Measurements from ENCODE around the genes CD36 and ELAPOR2.

- PRO-cap, result no peak
Measured at GRCh38 chr7:80244567-80244956, 109.9 kb downstream of the GNAI1 start.

- PRO-cap, result no peak
Measured at GRCh38 chr7:80611568-80612091, 26.8 kb upstream of the CD36 start.

GRCh38 chr7:80638031-80639029, at the start of gene CD36:
Gene CD36, plus strand, starts transcription at chr7:80638642.
- PRO-cap, result no peak

DNA sequence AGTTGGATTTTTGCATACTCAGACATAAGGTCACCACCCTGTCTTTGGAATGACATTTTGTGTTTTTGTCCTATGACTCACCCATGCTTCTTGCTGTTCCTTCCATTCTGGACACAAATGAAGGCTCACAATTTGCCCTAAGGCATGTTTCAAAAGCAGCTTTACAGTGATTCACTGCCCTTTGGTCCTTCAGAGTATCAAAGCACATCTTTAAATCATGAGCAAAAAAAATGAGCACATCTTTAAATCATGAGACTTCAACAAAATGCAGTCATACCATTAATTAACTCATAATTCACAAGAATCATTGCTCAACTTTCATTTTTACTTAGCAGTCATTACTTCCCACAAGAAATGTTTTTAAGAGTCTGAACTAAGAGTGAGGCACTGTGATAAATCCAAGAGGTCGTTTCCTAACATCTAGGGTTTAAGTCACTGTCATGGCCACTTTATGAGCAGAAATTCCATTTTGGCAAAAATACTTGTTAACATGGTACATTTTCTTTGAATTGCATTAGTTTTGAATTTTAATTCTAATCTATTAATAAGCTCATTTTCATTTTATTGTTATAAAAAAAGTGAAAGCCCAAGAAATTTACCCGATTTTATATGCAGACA, 35.2 kb downstream of the SEMA3C start:
- PRO-cap, result no peak

DNA sequence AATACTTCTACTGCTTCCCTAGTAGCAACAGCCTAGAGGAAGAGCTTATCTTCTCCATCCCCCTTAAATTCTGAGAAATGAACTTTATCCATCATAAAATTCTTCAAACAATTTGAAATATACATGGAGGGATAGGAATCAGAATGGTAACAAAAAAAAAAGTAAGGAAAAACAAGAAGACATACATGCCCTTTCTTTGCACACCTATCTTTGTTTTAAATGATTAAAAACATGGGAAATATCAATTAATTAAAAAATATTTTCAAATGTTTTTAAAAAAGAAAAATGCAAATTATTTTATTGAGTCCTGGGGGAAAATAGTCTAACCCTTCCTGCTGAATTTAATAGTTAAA, 27.5 kb downstream of the SEMA3C start:
- PRO-cap, result no peak

- PRO-cap, result no peak
Measured at GRCh38 chr7:80921147-80921651, 2.3 kb upstream of the SEMA3C start.

GRCh38 chr7:80942110-80942735, 23.4 kb upstream of the SEMA3C start:
- PRO-cap, result no peak

GRCh38 chr7:81810783-81811079, 40.9 kb upstream of the HGF start:
- PRO-cap, result no peak

DNA sequence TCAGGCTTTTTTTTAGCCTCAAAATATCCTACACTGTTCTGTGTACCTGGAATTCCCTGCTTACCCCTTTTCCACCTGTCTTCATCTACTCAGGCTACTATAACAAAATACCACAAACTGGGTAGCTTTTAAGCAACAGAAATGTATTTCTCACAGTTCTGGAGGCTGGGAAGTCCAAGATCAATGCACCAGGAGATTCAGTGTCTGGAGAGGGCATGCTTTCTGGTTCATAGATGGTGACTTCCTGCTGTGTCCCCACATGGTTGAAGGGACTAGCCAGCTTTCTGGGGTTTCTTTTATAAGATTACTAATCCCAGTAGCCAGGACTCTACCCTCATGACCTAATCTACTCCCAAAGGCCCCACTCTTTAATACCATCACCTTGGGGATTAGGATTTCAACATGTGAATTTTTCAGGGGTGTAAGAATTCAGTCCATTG, 229.8 kb downstream of the CACNA2D1 start:
- PRO-cap, result no peak

GRCh38 chr7:82410370-82411042, 33.1 kb downstream of the CACNA2D1 start:
- PRO-cap, result no peak

- PRO-cap, result no peak
Measured at GRCh38 chr7:82572286-82572522, 128.6 kb upstream of the CACNA2D1 start.

DNA sequence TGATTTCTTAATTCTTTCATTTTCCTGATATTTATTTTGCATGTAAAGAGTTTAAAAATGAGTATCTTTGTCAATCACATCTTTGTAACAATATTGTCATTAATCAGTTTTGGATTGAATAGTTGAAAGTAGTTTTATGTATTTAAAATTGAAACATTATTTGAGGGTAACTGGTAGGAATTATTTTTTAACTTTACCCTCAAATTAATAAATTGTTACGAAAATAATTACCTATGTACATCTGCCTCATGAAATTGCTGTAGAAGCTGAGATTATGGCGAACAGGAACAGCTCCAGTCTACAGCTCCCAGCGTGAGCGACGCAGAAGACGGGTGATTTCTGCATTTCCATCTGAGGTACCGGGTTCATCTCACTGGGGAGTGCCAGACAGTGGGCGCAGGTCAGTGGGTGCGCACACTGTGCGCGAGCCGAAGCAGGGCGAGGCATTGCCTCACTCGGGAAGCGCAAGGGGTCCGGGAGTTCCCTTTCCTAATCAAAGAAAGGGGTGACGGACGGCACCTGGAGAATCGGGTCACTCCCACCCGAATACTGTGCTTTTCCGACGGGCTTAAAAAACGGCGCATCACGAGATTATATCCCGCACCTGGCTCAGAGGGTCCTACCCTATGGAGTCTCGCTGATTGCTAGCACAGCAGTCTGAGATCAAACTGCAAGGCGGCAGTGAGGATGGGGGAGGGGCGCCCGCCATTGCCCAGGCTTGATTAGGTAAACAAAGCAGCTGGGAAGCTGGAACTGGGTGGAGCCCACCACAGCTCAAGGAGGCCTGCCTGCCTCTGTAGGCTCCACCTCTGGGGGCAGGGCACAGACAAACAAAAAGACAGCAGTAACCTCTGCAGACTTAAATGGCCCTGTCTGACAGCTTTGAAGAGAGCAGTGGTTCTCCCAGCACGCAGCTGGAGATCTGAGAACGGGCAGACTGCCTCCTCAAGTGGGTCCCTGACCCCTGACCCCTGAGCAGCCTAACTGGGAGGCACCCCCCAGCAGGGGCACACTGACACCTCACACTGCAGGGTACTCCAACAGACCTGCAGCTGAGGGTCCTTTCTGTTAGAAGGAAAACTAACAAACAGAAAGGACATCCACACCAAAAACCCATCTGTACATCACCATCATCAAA, 44.3 kb downstream of the SEMA3A start:
- PRO-cap, result unidirectional peak, plus-strand start at position 262 of the sequence; unidirectional peak, plus-strand start at position 436 of the sequence; bidirectional peak, plus-strand start at position 655 of the sequence, minus-strand start at position 646 of the sequence

- PRO-cap, result bidirectional peak, plus-strand start at chr7:87059904, minus-strand start at chr7:87059654
Measured at GRCh38 chr7:87059467-87060331, at the start of gene ELAPOR2. Gene ELAPOR2, minus strand, starts transcription at chr7:87059654.

GRCh38 chr7:87128858-87129525, 23.3 kb upstream of the DMTF1 start:
- PRO-cap, result no peak

DNA sequence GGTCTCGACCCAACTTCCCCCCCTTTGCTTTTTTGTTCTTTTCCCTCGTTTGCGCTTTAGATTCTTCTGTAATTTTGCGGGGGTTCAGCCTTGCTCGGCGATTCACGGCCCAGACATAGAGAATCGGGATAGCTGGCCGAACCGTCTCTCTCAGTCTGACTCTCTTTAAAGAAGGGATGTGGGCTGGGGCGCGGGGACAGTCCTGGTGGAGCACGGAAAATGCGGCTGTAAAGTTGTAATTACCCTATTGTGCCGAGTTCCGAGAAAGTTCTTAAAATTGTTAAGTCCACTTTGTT, 768 bp downstream of the DMTF1 start:
- PRO-cap, result no peak

GRCh38 chr7:87154394-87155379, 2.4 kb downstream of the DMTF1 start:
- PRO-cap, result no peak

DNA sequence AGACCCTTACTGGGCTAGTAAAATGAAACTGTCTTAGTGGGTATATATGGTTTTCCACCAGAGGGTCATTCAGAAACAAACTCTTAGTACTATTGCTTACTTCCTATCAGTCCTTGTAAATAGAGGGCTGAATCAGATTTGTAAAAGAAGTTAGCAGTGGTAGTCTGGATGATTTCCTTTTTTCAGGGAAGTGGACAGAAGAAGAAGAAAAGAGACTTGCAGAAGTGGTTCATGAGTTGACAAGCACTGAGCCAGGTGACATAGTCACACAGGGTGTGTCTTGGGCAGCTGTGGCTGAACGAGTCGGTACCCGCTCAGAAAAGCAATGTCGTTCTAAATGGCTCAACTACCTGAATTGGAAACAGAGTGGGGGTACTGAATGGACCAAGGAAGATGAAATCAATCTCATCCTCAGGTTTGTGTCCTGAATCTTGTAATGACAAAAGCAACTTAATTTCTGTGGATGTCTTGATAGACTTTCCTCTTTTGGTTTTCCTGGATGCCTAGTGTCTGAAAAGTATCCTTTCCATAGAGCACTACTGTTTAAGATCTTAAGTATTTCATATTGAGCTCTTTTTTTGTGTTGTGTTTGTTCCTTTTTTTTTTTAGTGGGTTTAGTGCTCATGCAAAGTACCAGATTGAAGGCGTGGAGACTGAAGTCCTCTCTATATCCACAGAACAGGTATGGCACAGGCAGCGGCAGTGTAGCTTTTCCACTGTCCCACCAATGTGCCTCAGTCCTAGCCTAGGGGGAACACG, 32.1 kb downstream of the DMTF1 start:
- PRO-cap, result no peak

DNA sequence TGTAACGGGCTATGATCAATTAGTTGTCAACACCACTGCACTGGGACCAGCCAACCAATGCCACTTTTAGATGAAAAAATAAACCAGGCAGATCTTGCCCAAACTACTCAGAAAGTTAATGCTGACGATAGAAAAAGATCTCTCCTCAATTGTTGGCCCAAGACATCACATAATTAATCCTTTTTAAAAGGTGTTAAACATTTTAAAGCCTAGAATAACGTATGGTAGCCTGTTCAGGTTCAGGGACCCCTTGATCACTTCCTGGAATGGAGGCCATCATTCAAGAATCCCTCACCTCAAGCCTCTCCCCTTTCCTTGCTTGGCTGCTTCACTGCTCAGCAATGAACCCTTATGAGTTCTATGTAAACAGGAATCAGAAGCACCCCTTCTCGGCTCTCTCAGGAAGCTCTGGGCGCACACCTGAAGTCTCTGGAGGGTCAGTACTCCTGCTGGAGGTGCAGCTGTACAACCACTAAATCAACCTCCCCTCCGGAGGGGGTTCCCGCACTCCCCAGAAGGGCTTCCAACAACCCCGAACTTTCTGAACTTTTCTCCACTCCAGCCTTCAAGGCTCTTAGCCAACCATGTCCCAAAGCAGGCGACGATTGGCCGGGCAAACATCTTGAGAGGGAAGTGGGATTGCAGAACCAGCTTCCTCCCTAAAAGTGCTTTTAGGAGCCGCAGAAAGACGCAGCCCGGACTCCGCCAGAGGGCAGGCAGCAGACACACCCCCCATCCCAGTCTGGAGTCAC, 695 bp downstream of the TMEM243 start:
- PRO-cap, result bidirectional peak, plus-strand start outside the sequence, minus-strand start at position 525 of the sequence

DNA sequence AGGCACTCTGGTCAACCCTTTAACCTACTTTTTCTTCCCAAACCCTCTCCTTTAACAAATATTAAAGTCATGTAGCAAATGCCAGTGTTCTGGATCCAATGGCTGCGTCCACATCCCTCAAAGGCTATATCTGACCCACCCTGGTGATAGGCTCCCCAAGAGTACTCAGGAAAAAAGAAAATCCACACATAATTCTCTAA, 25.4 kb downstream of the ABCB4 start:
- PRO-cap, result no peak

- PRO-cap, result unidirectional peak, minus-strand start at chr7:87629142
Measured at GRCh38 chr7:87628815-87629322, 671 bp downstream of the RUNDC3B start.